Mammary microvascular endothelial cell (primary cell): ENCODE results near the genes AKAP5, ZBTB1 and CHURC1.

DNA sequence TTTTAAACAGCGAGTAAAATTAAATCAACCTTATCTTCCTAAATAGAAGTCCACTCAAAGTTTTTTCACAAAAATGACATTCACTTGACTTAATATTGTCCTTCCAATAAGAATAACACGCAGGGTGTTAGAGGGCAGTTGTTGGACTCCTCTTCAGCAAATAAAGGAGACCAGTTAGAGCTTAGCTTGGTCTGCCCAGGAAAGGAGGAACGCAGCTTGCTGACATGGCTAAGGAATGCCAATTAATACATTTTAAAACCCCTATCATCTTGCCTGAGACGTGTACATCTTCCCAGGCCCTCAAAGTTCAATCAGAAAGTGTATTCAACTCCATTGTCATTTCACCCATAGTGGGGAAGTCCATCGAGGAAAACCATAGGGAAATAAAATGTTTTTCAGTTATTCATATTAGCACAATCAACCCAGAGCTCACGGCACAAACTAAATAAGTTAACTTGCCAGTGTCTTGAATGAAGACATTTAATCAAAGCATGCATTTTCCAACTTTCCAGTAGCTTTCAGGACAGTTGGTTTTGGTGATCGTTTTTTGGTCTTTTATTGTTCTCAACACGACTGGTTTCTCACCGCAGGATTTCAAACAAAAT lies 680 bp downstream of the ESR2 start:
- RAMPAGE, long total RNA, result no peak

DNA sequence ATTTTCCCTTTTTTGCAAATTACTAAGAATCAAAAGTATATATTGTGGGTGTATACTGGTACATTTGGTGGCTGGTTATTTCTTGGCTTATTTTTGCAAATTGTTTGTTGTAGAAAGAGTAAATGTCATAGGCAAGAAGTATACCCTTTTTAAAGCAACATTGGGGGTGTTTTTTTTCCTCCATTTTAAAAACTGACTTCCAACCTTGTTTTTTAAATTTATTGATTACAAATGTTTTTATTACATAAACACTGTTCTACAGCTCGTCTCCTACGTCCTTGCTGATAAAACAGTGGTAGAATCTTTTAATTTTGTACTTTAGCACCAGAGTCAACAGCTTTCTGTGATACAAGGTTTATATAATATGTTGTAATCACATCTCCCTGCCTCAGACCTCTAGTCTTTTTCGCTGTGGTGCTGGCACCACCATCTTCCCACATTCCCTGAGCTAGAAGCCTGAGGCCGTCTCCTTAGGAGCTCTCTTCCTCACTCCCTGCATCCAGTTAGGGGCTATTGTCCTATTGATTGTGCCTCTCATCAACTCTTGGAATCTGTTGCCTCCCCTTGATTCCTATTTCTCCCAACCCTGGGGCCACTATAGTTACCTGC lies 17.1 kb downstream of the MTHFD1 start:
- RAMPAGE, long total RNA, result no peak

DNA sequence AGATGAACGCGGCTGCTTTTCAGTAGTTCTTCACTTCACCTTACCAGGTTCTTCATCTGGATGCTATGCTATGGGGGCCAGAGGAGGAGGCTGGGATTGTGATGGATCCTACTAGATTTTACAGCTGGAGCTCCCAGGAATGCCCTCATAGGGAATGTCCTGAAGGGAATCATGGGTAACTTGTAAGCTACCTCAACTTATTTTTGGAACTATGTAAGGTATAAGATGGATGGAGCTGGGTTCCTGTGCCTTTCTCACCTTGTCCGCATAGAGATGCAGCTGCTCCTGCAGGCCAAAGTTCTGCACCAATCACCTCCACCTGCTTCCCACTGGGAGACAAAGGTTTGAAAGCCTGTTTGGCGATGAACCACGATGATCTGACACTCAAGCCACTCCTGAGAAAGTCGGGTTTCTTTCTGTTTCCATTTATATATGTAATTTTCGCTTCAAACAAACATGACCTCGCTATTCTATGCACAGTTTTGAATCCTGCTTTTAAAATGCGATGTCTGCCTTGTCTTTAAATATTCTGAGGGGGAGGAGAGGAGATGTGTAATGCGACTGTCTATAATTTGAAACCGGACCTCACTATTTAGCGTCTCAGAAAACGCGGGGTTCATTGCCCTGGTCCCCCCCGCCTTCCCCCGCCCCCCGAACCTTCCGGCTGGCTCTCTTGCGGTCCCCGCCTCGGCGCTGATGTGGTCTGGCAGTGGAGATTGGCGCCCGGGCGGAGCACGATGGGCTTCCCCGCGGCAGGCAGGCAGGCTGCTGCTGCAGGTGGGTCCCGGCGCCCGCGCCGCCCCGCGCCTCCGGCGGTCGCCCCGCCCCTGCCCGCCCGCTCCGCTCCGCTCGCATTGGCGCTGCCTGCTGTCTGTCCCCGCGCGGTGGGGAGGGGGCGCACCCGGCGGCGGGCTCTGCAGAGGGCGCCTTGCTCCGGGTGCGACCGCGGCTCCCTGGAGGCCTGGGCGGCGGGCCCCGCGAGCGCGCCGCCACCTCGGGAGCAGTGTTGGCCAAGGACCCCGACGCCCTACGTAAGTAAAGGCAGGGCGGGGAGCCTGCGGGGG lies at the start of gene AKAP5:
Gene AKAP5 (plus strand): TSS at position 917 of the 1,064 bp plus-strand sequence.
- RAMPAGE, long total RNA, result no peak

DNA sequence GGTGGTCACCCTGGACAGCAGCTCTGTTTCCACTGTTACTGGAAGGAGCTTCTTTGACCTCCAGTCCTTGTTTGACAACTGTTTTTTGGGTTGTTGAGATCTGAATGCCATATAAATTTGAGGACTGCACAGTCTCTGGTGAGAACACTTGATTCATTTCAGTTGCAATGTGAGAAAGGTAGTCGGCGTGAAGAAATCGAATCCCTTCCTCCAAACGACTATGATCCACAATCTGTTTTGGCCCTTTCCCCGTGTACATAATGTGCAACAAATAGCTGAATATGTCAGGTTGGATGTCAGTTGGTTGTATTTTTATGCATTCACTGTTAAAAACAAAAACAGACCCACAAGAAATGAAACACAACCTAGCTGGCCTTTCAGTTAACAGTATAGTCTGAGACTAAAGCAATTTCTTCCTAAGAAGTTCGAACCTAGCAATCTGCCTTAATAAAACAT lies 15.9 kb downstream of the ZBTB25 start:
- RAMPAGE, long total RNA, result no peak

DNA sequence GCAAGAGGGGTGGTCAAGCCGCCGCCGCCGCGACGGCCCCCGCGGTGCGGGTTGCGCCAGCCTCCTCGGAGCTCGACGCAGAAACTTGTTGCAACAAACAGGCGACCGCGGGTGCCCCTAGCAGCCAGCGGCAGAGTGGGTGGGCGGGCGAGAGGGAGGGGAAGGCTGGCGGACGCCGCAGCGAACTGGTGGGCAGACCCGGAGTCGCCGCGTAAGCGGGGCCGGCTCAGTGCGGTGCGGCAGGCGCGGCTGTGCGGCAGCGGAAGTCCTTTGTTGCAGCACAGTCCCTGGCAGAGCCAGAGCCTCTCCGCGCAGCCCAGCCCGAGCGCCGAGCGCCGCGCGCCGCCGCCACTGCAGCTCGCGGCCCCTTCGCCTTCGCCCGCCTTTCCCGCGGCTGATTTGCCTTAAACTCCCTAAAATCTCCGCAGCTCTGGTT lies at the start of gene ZBTB1:
Gene ZBTB1 (plus strand): TSS at position 273 of the 436 bp plus-strand sequence.
- RAMPAGE, long total RNA, result no peak

DNA sequence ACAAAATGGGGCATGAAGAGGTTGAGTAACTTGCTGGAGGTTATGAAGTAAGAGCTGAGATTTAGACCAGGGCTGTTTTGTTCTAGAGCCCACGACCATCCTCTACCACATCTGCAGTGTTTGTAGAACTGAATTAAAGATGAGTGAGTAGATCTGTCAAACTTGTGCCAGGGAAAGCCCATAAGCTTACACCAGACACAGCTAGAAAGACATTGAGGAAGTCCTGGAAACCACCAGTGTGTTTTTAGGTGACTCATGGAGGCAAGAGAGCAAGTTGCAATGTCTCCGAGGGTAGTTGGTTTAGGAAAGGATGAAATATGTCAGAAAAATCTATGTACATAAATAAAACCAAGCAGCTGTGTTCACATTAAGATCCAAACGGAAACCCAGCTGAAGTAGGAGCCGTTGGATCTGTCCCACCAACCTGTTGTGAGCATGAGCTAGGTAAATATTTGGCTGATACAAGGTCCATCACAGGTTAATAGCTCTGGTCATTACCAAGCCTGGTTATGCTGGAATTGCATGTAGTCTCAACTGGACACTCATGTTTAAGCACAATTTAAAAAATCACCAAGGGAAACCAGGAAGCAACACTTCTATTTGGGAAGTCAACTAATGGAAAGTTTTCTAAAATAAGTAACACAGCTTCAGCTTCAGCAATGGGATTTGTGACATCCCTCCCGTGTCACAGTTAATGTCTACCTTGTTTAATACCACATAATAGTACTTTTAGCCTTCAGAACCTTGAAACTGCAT lies 49.8 kb upstream of the PLEKHG3 start:
- RAMPAGE, long total RNA, result no peak

- RAMPAGE, long total RNA, result no peak
Measured at GRCh38 chr14:64673214-64673642, 31.0 kb upstream of the PLEKHG3 start.

GRCh38 chr14:64673643-64674255 lies 30.5 kb upstream of the PLEKHG3 start:
- RAMPAGE, long total RNA, result no peak

GRCh38 chr14:64706308-64707401 lies 2.4 kb downstream of the PLEKHG3 start:
- RAMPAGE, long total RNA, result no peak

- RAMPAGE, long total RNA, result no peak
Measured at GRCh38 chr14:64730441-64731346, 26.5 kb downstream of the PLEKHG3 start.

DNA sequence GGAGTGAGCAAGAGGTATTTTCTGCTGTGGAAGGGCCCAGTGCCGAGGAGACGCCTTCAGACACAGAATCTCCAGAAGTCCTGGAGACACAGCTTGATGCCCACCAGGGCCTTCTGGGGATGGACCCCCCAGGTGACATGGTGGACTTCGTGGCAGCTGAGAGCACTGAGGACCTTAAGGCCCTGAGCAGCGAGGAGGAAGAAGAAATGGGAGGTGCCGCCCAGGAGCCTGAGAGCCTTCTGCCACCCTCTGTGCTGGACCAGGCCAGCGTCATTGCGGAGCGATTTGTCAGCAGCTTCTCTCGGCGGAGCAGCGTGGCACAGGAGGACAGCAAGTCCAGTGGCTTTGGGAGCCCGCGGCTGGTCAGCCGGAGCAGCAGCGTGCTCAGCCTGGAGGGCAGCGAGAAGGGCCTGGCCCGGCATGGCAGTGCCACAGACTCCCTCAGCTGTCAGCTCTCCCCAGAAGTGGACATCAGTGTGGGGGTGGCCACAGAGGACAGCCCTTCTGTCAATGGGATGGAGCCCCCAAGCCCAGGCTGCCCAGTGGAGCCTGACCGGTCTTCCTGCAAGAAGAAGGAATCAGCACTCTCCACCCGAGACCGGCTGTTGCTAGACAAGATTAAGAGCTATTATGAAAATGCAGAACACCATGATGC lies 37.0 kb downstream of the PLEKHG3 start:
- RAMPAGE, long total RNA, result no peak

DNA sequence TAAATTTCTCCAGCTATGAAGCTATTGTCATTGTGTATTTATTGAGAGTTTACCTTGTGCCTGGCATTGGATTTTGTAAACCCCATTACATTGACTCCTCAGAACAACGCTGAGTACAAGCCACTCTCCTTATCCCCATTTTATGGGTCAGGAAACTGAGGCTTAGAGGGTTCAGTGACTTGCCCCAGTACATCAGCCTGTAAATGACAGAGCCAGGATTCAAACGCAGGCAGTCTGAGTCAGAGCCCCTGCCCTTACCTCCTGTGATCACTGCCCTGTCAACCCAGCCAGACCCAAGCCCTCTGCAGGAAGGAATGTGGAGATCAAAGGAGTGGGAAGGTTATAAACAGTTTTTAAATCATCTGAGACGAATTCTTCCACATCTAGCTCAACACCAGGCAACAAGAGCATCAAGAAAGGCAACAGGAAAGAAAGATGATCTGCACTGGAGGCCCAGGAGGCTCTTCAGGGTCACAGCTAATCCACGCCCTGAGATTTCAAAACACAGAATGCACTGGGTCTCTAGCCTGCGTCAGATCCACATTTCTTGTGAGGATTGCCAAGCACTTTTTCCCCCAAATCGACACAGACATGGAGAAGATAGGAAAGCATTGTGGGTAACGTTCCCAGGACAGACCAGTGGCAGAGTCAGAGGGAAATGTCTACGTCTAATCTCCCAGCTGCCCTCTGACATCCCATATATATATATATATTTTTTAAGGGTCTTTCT lies 38.5 kb downstream of the SPTB start:
- RAMPAGE, long total RNA, result no peak

- RAMPAGE, long total RNA, result no peak
Measured at GRCh38 chr14:64855530-64856164, 24.1 kb downstream of the SPTB start.

- RAMPAGE, long total RNA, result start-site peak on the plus strand at chr14:64914454-64914484, 1,180 and 1,717 reads in 2 replicates
Measured at GRCh38 chr14:64914017-64914541, at the start of gene CHURC1. Gene CHURC1 (plus strand): TSS chr14:64914455.

GRCh38 chr14:64919591-64919937 lies 5.3 kb downstream of the CHURC1 start:
- RAMPAGE, long total RNA, result no peak

DNA sequence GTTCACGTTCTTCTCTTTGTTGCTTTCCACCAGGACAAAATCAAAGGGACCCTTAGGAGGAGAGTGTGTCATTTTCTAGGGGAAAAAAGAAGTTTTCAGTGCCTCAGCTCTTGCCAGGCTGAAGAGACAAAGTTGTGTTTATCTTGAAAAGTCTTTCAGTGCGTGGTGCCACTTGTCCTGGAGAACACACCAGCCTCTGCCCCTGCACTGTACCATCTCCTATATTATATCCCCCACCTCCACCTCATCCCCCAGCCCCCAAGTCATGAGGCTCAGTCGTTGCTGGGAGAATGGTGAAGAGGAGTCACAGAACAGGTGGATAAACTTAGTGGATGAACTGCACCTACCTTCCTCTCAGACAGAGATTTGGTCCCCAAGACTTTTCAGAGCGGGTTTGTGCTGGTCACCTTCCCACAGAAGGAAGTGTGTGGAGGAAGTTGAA lies 742 bp upstream of the GPX2 start:
- RAMPAGE, long total RNA, result no peak

- RAMPAGE, long total RNA, result no peak
Measured at GRCh38 chr14:64997211-64998023, 10.7 kb downstream of the FNTB start.

DNA sequence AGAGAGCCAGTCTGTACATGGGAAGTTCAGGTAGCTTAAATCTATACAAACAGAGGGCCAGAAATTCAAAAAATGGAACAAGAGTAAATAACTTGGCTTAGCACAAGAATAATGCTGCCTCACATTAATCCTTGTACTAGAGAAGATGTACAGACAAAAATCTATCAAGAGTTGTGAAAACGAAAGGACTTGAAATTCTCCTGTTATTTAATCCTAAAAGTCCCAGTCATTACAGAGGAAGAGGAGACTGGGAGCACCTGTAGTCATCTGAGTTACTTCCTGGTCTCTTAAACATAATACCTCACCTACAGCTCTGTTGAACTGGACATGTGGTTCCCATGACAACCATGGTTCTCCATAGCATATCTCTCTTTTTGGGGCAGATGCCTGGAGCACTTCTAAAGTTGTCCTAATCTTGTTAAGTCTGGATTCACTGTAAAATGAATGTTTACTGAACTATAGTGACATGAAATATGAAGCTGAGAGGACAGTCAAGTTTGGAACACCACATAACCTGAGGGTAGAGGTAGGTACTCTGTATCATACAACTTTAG lies 7.3 kb downstream of the MAX start:
- RAMPAGE, long total RNA, result no peak

DNA sequence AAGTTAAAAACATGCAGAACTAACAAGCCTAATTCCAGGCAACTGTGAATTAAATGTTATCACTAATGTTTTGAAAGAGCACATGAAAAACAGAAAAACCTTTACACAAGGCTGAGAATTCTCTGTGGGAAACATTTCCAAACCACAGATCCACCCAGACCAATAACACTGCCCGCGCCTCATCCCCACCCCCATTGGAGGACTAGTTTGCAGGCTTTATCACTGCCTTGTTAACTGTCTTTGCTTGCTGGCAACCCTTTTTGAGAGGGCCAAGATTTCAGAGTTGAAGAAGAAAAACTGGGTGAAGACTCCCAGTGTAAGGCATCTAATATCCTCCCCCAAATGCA lies 6.0 kb downstream of the MAX start:
- RAMPAGE, long total RNA, result no peak

DNA sequence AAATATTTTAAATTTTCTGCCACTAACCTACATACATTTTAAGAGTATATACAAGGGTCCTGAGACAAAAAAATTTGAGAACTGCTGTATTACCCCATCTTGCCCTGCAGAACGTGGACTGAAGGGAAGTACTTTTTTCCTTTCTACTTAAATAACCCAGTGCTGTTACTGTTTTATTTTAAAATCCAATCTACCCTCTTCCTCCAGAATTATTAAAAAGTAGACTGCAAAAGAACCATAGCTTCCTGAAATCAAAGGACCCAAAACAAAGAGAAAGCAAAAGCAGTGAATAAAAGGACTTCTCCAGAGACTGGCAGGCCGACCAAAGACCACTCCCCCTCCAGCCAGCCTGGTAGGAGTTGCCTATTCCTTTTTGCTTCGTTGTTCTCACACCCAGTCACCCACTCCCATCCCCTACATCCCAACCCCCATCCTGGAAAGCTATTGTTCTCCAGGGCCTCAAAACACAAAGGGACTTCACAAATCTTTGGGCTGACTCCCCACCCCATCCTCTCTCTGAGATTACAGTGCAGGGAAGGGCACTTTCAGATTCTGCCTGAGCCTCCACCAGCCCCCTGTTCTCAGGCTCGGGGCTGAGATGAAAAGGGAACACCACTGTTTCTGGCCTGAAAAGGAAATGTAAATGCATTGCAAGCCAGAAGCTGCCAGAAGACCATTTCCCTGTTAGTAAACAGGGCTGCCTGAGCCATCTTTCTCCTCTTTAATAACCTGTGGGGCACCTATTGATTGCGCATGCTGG lies 130.6 kb upstream of the FUT8 start:
- RAMPAGE, long total RNA, result no peak